ENCODE results near the gene IGF2BP3.

DNA sequence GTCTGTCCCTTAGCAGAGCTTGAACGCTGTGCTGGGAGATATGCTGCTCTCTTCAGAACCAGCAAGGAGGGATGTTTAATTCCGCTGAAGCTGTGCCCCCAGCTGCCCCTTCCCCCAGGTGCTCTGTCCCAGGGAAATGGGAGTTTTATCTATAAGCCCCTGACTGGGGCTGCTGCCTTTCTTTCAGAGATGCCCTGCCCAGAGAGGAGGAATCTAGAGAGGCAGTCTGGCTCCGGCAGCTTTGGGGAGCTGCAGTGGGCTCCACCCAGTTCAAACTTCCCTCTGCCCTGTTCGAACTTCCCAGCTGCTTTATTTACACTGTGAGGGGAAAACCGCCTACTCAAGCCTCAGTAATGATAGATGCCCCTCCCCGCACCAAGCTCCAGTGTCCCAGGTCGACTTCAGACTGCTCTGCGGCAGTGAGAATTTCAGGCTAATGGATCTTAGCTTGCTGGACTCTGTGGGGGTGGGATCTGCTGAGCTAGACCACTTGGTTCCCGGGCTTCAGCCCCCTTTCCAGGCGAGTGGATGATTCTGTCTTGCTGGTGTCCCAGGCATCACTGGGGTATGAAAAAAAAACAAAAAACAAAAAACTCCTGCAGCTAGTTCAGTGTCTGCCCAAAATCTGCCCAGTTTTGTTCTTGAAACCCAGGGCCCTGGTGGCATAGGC is 83.0 kb upstream of the SP4 start:
- PRO-cap, result no peak

- PRO-cap, result no peak
These were observed 82.1 kb downstream of the RAPGEF5 start for GRCh38 chr7:22274698-22275500.

DNA sequence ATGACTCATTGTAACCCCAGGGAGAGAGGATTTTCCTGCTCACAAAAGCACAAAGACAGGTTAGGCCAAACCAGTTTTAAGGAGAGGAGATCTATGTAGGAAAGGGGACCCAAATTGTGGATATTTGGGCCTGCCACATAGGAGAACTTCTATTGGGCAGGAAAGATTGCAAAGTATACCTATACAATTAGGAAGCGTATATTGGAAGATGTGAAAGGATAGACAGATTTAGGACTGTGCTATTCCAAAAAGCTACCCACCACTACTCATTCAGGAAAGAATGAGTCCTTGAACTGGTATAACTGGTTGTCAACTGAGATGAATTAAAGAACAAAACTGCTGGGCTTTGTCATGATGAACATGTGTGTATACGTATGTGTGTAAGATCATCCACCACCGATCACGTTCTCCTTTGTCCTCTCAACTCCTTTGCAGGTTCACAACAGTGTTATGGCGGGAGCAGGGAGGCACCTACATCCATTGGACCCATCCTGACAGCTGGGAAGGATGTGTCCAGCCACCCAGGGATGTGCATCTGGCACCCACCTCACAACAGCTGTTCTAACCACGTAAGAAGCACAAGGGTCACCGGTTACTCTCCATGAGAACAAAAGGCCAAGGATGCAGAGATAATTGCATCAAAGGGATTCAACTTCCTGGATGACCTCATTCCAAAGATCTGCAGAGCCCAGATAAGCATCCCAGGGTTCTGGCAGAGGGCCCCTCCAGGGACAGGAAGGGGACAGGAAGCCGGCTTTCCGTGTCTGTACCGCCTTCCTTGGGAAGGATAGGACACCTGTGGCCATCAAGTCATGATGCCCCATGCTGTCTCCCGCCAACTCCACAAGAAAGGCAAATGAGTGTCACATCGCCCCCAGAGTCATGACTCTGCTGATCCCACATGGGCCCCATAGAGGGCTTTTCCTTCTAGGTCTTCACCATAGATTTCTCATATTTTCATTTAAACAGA is 66.2 kb downstream of the STEAP1B start:
- PRO-cap, result no peak

GRCh38 chr7:22511712-22512262 is 11.8 kb upstream of the STEAP1B start:
- PRO-cap, result no peak

DNA sequence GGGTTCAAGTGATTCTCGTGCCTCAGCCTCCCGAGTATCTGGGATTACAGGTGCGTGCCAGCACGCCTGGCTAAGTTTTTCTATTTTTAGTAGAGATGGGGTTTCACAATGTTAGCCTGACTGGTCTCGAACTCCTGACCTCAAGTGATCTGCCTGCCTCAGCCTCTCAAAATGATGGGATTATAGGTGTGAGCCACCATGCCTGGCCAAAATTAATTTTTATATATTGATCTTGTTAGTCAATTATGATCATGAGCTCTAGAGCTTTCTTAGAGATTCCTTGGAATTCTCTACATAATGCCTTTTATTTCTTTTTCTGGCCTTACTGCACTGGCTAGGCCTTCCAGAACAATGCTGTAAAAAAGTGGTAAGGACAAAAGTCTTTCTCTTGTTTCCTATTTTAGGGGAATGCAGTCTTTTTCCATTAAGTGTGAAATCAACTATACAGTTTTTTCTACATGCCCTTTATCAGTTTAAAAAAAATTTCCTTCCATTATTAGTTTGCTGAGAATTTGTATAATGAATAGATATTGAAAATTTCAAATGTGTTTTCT is 13.1 kb upstream of the STEAP1B start:
- PRO-cap, result no peak

DNA sequence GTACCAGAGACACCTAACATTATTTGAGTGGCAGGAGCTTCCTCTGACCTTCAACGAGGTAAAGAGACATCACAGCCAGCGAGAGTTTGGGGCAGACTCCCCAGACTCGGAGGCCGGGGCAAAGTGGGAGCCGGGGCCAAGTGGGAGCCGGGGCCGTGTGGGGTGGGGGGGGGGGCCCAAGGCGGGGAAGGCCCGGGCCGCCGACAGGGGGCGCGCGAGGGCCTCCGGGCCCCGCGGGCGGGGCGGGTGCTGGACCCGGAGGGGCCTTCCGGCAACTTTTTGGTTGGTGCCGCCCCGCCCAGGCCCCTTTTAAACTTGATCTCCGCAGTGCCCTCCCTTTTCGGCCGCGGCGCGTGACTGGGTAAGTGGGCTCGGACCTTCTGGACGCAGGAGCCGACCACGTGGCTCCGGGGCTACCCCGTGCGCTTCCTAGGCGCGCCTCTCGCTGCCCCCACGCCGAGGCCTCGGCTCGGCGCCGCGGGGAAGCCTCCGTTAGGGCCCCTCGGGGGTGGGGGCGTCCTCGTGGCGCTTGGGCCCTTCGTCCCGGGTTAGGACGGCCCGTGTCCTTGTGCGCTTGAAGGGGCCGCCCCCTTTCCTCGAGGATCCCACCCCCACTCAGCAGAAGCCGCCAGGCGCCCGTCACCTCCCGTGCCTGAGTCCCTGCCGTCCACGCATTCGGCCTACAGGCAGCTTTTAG is 31.4 kb upstream of the TOMM7 start:
- PRO-cap, result bidirectional peak, plus-strand start at position 337 of the sequence, minus-strand start at position 120 of the sequence; unidirectional peak, plus-strand start at position 642 of the sequence

DNA sequence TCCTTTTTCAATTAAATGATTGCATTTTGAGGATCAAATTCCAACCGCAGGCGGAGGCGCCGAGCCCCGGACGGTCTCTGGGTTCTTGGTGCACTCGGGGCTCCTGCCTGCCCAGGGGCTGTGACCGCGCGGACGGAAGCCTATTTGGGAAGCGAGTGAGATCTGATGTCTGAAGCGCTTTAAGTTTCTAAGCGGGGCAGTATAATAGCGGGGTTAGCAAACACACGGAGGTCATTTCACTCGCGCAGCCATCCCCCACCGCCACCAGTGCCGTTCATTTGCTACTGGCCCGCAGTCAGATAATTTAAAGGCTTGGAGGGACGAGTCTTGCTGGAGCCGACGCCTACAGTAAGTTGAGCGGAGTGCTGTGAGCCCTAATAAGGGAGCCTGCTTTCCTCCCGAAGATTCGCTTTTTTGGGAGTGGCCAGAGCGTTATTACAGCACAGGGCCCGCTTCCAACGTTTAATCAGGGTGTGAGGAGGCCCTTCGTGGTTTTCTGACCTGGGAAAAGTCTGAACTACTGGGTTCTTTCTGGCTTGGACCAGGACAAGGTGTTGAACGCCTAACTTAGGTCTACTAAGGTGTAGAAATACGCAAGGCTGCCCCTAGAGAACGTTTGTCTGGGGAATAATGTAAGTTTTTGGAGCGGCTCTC is 32.1 kb upstream of the TOMM7 start:
- PRO-cap, result bidirectional peak, plus-strand start at position 199 of the sequence, minus-strand start at position 79 of the sequence; unidirectional peak, minus-strand start at position 379 of the sequence

GRCh38 chr7:22856441-22857229 is 34.0 kb upstream of the TOMM7 start:
- PRO-cap, result no peak

DNA sequence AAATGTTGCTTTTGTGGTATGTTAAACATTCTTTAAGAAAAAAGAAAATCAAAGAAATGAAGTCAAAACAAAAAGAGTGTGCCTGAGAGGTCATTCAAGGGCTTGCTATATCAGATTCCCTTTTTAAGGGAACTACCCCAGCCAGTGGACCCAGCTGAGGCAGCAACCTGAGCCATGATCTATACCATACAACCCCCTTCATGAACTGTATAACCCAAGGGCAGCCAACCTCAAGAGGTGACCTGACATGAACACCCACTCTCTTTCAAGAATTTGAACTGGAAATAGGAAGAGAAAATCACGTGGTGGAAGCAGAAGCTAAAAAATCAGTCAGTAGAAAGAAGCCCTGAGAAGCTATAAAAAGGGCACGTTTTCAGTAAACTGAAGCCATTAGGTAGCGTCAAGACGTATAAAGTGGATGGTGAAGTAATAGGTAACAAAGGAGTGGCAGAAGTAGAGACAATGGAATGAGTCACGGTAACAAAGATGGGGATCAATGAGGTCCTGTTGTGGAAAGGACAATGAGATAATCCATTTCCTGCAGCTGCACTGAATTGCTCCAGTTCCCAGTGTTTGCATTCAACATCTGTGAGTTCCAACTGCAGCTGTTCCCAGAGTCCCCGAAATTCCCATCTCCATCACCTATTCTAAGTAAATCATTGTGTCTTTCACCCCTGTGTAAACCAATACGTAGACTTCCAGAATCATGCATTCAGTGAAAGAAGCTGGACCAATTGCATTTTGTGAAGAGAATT is 4.7 kb upstream of the HYCC1 start:
- PRO-cap, result no peak

GRCh38 chr7:23260359-23260873 is 13.8 kb downstream of the GPNMB start:
- PRO-cap, result no peak

DNA sequence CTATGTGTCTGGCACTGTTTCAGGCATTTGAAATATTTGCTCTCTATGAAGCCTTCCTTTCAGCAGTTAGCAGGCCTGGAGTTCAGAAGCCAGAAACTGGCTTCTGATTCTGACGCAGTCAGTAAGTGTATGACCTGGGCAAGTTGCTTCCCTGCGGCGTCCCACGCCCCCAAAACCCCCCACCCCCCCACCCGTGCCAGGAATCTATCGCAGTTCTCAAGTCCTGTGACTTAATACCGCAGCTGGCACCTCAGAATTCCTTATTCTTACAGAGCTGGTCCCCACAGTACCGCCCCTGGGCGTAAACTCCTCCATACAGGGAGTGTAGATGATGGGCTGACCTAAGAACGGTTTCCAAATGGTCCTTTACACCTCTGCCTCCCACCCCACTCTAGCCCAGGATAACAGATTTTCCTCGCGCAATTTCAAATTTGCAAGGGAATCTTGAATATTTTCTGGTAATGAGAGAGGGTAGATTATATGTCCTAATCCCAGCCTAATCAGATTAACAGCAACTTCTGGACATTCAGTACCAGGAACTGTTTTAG is 588 bp upstream of the MALSU1 start:
- PRO-cap, result no peak

- PRO-cap, result no peak
These were observed 50.3 kb downstream of the MALSU1 start for GRCh38 chr7:23349337-23349957.

DNA sequence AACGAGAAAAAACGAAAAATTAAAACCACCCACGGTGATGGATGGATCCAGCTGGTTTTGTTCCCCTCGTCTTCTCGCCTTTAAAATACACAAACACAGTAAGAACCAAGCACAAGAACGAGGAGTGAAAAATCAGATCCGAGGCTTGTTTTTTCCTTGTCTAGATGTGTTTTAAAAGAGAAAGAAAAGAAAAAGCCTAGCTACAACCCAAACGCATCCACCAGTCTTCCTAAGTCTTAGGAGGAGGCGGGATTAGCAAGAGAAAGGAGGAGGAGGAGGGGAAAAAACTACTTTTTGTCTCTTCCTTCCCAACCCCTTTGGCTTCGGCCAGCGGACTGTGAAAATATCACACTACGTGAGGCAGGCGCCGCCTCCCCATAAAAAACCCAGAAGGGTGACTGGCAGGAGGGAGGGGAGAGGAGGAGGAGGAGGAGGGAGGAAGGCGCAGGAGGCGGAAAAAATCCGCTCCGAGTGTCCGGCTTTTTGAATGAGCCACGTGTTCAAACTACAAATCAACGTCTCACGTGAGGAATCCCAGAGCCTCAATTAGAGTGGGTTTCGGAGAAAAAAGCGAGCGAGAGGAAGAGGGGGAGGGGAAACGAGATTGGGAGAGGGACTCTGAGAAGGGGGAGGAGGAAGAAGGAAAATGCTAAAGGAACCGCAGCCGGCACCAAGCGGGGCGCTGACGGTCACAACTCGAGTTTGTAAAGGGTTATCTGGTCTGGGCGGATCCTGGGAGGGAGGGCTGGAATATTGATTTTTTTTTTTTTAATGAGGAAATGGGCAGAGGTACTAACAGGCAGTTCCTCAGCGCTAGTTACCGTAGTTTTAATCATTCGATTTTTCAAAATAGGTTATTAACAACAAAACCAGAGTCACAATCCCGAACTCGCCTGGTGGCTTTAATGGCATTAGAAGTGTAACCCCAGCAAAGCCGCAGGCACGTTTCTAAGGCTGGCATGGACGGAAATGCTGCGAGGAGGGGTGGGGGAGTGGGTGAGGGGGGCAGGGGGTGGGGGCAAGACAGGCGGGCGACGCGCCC is at the start of gene IGF2BP3:
TSS of gene IGF2BP3 (minus strand) at position 353 of the 1,042 bp plus-strand sequence.
- PRO-cap, result no peak

- PRO-cap, result no peak
These were observed 20.6 kb upstream of the IGF2BP3 start for GRCh38 chr7:23490734-23491361.

- PRO-cap, result no peak
These were observed 26.9 kb downstream of the TRA2A start for GRCh38 chr7:23504680-23505453.

DNA sequence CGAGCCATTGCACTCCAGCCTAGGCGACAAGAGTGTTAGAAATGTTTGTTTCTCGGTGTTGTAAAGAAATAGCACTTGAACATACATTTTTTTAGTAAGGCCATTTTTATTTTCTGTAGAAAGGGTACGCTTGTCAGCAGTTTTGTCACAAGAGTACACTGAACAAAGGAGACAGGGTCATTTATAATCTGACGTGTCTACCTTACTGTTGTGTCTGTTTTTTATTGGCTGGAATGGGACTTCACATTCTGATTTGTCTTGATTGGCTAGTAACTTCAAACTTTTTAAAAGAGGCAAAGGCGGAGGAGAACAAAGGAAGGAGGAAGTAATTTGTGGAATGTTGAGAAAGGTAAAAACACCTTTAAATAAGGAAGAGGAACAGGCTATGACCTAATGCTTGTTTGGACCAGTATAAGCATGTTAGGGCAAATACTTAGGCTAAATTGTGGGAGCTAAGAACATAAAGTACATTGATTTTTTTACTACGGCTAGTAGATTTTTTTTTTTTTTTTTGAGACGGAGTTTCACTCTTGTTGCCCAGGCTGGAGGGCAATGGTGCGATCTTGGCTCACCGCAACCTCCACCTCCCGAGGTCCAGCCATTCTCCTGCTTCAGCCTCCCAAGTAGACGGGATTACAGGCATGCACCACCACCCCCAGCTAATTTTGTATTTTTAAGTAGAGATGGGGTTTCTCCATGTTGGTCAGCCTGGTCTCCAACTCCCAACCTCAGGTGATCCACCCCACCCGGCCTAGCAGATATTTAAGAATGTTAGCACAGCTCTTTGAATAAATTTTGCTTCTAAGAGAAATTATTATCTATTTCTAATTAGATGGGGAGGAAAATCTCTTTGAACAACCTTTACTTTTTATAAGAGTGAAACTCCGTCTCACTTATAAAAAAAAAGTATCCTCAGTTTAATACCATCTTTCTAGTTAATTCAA is 17.9 kb downstream of the TRA2A start:
- PRO-cap, result no peak

GRCh38 chr7:23521968-23522549 is 9.7 kb downstream of the TRA2A start:
- PRO-cap, result no peak

DNA sequence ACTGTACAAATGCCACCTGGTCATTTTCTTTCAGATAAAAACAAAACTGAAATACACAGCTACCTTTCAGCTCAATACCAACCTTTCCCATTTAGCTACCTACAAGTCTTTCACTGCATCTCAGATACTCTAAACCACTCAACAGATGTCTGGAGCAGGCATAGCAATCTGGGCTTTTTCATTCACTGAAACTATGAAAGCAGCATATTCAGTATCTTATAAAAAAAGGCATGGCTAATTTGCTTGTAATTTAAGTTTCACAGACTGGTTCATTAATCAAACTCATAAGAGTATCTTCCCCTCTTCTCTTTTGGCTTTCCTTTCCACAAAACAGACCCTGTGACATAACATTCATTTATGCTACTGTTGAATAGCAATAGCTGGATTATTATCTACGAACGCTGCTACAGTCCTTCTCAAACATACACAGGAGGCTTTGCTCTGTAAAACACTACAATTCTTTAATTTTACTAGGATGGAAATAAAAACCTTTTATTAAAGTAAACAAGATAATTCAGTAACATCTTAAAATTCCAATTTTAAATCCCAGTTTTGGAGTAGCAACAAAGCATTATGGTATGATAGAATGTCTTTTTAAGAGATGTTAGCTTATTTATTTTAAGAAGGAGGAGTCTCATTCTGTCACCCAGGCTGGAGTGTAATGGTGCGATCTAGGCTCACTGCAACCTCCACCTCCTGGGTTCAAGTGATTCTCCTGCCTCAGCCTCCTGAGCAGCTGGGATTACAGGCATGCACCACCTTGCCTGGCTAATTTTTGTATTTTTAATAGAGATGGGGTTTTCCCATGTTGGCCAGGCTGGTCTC is 8.0 kb downstream of the TRA2A start:
- PRO-cap, result no peak

DNA sequence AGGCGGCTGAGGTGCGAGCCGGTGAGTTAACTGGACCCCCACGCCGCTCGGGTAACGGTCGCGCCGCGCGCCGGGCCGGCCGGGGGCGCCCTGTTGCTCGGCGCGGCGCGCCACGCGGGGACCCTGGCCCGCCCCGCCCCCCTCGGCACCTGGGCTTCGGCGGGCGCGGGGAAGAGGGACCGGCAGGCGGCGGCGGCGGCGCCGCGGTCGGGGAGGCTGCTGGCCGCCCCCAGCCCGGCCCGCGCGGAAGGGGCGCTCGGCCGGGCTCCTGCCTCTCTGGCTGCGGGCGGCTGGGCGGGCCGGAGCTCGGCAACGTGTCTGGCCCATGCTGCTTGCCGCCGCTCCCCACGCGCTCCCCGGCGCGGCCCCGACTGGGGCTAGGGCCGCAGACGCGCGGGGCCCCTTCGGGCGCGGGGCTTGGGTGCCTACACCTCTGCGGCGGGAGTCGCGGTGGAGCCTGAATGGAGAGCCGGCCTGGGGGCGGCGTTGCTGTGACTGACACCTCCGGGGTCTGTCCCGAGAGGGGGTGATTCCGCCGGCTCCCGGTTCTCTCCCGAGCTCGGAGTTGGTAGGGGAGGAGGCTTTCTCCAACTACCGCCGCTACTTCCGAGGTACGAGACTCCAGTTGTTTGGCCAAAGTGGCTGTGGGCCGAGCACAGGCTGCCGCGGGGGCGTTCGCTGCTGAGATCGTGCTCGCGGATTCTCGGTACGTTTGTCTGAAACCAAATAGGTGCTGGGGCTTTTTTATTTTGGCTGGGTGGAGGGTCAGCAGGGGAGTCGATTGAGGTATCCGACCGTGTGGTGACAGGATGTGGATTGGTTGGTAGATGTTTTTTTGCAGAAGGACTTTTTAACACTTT is 551 bp downstream of the PALS2 start:
- PRO-cap, result unidirectional peak, plus-strand start at position 185 of the sequence

DNA sequence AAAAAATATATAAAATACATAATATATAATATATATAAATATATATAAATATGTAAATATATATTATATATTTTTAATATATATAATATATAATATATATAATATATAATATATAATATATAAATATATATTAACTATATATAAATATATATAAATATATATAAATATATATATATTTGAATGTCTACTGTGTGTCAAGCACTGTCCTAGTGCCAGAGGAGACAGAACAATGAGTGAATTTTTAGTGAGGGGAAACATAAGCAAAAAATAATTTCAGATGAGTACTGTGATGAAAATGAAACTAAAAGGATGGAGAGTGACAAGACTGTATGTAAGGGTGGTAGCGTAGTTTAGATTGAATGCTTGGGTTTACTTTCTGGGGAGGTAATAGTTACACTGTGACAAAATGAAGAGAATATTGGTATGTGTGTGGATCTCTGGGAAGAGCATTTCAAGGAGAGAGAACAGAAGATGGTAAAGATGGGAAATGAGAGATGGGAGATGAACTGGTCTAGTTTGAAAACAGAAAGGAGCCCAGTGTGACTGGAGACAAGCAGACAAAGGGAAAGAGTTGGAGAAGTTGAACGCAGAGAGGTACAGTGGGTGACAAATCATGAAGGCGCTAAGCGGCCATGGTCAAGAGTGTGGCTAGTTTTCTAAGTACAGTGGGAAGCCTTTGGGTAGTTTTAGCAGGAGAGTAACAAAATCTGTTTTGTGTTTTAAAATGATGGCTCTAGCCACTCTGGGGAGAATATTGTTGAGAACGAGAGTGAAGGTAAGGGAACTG is 22.4 kb downstream of the PALS2 start:
- PRO-cap, result no peak